ENCODE results near the gene TTLL3.

DNA sequence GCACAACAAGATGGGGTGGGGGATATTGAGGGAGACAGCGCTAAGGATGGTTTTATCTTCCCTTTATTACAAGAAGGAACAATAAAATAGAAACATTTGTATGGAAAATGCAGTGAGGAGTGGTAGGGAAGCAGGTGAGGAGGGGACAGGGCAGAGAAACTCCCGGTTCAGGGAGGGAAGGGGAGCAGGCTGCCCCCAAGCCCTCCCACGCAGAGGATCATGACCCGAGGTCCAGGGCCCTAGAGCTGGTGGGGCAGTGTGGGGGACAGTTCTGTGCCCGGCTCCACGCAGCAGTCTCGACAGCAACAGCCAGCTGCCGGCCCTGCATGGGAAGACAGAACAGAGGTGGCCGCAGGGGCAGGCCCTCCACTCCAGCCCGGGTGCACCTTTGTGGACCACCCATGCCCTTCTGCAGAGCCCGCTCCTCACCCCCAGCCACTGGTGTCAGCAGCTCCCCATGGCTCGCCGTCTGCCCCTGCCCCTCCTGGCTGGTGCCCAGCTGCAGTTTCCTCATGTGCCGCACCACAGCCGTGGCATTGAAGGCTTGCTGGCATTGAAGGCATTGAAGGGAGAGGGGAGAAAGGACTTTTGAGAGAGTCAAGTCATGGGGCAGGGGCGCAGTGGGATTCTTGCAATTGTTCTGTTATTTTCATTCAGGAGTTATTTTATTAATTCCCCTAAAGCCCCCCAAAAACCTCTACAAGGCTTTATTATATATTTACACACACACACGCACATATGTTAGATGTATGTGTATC lies 7.7 kb downstream of the OGG1 start:
- PRO-cap, result no peak
- RAMPAGE, long total RNA, 4 experiments, result no peak in any of the 4 experiments

DNA sequence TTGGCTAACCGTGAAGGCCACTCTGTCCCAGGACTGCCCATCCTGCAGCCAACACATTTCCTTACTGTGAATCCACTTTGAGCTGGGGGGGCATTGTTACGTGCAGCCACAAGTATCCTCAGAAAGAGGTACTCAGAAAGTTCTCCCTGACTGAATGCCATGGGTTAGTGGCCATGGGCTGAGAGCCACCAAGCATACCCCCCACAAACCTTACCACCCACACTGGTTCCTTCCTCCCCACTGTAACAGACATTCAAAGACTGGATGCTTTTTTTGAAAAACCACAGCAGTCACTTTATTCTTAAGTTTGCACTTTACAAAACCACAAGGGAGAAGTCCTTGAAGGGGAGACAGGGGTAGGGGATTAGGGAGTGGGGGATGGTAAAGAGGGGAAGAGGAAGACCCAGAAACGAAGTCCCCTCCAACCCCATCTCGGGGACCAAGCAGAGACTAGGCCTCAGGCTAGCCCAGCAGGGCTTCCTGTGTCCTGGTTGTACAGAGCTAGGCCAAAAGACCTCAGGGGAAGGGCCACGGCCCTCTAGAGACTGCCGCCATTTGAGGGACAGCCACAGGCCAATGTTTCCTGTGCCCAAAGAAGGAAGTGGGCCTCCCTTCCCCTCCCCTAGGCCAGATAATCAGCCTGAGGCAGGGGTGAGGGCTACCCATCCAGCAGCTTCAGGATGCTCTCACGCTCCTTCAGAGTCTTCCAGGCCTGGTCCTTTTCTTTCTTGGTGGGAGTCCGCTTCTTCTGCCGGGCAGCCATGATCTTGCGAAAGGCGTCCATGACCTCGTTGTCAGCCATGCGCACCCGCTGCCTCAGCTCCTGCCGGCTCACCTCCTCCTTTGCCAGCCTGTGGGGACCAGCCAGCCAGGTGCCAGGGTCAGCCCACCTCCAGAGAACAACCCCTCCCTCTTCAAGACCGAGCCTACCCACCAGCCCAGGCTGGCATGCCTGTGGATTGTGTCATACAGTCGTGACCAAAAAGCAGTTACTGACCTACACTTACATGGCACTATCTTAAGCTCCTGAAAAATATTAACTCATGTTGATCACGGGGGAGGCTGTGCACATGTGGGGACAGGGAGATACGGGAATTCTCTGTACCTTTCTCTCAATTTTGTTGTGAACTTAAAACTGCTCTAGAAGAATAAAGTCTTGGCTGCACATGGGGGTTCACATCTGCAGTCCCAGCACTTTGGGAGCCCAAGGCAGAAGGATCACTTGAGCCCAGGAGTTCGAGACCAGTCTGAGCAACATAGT lies 10.4 kb upstream of the CAMK1 start:
- PRO-cap, result no peak
- RAMPAGE, long total RNA, 4 experiments, result start-site peak on the minus strand in 1 of 4 experiments, centred at position 764 of the sequence, 15 reads per replicate

DNA sequence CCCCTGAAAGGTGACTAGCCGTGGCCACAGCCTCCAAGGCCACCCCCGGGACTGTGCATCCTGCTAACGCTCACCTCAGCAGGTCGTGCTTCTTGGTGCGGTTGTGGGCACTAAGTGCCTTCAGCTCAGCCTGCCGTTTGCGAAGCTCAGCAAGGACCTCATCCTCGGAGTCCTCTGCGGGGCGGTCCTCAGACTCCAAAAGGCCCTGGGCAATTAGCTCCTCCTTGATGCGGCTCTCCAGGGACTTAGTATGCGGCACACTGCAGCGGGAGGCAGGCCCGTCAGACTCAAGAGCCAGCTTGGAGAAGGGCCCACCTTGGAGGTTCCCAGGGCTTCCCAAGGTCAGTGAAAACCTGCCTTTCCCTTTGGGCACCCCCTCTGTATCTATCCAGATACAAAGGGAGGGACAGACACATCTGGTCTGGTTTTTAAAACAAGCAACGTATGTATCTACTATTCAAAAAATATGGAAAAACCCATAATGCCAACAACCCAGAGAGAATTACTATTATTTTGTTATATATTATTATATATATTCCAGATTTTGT lies 8.2 kb downstream of the TADA3 start:
- PRO-cap, result no peak
- RAMPAGE, long total RNA, 4 experiments, result no peak in any of the 4 experiments

DNA sequence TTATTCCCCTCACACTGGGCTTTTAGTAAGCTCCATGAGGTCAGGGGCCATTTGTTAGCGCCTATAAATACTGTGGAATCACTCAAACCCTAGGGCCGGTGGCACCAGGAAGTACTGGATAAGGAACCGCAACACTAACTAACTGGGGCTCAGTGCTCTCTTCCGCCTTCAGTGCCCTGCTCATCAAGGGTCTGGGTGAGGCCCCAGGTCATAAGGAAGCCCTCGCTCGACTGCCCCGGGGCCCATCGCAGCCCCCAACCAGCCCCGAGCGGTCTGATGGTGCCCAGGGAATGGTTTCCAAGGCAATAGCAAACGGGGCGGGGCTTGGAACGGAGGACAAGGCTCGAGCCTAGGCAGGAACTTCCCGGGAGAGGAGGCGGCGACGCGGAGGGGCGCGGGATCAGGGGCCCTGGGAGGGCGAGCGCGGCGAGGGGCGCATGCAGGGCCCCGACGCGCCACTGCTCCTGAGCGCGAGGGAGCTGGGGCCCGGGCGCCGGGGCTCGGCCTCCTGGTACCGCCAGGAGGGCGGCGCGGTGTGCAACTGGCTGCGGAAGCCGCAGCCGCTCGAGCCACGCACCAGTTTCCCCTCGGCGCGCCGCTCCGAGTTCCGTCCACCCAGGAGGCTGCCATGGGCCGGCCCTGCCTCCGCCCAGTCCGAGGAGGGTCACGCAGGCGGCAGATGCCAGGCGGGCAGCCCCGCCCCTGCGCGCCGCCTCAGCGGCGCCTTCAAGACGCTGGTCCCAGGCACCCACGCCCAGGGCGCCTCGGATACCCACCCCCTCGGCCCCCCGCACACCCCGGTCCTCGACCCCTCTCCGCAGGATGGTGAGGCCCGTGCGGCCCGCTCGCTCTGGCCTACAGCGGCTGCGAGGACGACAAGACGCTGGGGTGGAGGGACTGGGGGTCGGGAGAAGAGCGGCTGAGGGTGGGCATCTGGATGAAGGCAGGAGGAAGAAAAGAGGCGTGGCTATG lies at the start of gene TTLL3:
Gene TTLL3 (plus strand): TSS at position 693 of the 972 bp plus-strand sequence.
- PRO-cap, result unidirectional peak, plus-strand start at position 152 of the sequence; bidirectional peak, plus-strand start at position 403 of the sequence, minus-strand start at position 275 of the sequence; bidirectional peak, plus-strand start at position 705 of the sequence, minus-strand start at position 651 of the sequence
- RAMPAGE, long total RNA, 4 experiments, result no peak in any of the 4 experiments

GRCh38 chr3:9810542-9810832 lies 425 bp downstream of the TTLL3 start:
- PRO-cap, result bidirectional peak, plus-strand start at chr3:9811033, minus-strand start at chr3:9810782
- RAMPAGE, long total RNA, 4 experiments, result no peak in any of the 4 experiments

DNA sequence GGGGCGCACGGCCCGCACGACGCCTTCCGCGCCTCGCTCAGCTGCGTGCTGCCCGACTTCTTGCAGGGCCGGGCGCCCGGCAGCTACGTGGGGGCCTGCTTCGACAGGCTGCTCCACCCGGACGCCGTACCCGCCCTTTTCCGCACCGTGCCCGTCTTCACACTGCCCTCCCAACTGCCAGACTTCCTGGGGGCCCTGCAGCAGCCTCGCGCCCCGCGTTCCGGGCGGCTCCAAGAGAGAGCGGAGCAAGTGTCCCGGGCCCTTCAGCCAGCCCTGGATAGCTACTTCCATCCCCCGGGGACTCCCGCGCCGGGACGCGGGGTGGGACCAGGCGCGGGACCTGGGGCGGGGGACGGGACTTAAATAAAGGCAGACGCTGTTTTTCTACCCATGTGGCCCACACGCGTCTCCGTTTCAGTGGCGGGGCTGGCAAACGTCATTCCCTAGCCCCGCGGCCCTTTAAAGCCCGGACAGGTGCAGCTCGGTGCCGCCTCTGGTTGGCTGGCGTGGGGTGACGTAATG lies 342 bp upstream of the CRELD1 start:
- PRO-cap, result bidirectional peak, plus-strand start outside the sequence, minus-strand start at position 468 of the sequence
- RAMPAGE, long total RNA, 4 experiments, result start-site peak on the minus strand in 2 of 4 experiments, centred at positions 282 to 310 of the sequence, 9 to 38 reads per replicate

DNA sequence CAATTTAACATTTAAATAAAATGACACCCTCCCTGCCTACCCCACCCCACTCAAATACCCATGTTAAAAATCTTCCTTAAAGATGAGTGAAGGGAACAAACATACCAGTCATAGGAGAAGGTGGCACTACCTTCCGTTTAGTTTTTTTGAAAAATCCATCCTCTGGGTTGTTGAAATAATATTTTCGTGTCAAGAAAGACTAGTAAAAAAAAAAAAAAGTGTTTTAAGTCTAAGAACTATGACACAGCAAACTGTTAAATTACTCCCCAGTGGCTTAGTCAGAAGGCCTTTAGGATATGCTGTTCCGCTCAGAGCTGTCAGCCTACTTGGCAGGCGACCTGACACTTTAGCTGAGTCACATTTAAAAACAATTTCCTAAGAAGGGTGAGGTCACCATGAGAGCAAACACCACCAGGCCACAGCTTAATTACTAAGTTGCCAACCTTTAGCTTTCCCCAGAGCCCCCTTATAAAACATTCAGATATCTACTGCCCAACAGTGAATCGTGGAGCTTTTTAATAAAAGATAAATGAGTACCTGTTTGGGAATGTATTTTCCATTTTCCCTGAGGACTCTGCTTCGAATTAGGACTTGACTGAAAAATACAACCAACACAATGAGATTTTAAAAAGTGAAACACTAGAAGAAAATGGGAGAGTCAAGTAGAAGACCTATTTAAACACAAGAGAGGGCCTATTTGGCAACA lies 9.6 kb downstream of the EMC3 start:
- PRO-cap, result bidirectional peak, plus-strand start at position 378 of the sequence, minus-strand start at position 291 of the sequence
- RAMPAGE, long total RNA, 4 experiments, result start-site peak on the minus strand in 1 of 4 experiments, centred at position 180 of the sequence, 75 reads per replicate

DNA sequence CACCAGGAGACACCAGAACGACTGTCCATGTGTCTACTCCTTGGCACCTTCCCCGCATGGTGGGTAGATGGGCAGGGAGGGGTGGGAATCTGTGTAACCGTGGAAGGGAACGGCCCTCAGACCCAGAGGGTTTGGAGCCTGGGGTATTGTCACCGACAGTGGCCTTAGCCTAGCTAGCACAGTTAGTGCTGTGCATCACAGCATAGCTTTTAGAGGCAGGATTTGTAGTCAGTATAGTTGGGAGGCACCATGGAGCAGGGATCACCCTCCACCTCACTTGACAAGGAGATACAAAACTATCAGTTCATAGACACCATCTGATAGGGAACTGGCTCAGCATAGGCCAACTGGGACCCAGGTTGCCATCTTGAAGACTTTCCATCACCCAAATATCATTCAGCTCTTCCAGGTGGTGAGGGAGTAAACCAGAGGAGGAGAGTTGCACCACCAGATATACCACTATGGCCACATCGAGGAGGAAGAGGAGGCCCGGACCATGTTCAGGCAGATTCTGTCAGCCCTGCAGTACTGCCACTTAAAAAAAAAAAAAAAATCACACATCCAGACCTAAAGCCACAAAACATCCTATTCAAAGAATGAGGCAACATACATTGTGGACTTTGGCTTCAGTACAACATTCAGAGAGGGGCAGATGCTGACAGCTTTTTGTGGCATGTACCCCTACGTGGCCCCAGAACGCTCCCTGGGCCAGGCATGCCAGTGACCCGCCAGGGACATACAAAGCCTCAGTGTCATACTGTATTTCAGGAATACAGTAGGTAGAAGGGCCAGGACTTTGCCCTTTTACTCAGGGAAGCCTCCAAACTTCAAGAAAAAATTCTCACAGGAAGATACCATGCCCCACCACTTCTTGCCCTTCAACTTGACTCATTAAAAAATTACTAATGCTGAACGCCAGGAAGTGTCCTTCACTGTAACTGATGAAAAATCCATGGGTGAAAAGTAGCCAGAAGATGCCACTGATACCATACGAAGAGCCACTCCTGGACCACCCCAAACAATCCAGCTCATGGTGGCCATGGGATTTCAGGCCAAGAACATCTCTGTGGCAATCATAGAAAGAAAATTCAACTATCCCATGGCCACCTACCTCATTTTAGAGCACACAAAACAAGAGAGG lies 18.4 kb upstream of the EMC3 start:
- PRO-cap, result no peak
- RAMPAGE, long total RNA, 4 experiments, result no peak in any of the 4 experiments

- PRO-cap, result no peak
- RAMPAGE, long total RNA, 4 experiments, result no peak in any of the 4 experiments
Observed at GRCh38 chr3:10142633-10143255, 1.2 kb downstream of the VHL start.

DNA sequence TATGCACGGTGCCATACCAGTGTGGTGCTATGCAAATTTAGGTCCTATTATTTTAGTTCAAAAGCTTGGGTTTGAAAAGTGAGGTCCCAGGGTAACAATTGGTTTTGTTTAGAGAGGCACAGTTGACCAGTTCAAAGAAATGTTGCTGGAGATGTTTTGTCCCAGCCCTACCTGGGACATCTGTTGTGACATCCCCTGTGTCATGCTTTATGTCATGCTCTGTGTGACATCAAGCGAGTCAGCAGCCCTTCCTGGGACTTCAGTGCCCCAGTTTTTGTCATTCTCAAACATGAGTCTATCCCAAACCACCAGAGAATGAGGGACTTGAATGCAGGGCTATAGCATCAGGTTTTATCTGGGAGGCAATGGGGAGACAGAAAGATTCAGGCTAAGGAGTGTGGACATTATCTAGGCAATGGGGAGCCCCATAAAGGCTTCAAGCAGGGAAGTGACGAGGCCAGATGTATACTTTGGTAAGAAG lies 33.9 kb downstream of the IRAK2 start:
- PRO-cap, result no peak
- RAMPAGE, long total RNA, 4 experiments, result no peak in any of the 4 experiments

- PRO-cap, result no peak
- RAMPAGE, long total RNA, 4 experiments, result no peak in any of the 4 experiments
Observed at GRCh38 chr3:10242290-10242747, 5.9 kb upstream of the TATDN2 start.

DNA sequence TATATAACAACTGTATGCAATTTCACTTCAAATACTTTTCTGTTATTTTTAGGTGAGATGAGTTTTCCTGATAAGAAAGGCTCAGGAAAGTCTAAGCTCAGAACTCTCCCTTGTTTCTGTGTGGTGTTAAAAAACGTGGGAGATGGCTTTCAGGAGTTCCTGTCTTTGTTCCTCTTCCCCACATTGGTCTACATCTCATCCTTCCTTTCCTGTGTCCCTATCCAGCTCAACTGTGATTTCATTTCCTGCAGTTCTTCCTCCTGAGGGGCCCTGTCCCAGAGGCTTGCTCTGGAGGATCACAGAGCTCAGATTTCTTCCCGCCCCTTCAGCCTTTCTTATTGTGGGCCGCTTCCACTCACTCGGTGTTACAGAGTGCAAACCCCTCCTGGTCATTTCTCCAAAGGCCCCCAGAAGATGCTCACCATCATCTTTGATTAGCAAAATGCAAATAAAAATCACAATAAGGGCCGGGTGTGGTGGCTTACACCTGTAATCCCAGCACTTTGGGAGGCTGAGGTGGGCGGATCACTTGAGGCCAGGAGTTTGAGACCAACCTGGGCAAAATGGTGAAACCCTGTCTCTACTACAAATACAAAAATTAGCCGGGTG lies 11.1 kb downstream of the SEC13 start:
- PRO-cap, result no peak
- RAMPAGE, long total RNA, 4 experiments, result no peak in any of the 4 experiments

DNA sequence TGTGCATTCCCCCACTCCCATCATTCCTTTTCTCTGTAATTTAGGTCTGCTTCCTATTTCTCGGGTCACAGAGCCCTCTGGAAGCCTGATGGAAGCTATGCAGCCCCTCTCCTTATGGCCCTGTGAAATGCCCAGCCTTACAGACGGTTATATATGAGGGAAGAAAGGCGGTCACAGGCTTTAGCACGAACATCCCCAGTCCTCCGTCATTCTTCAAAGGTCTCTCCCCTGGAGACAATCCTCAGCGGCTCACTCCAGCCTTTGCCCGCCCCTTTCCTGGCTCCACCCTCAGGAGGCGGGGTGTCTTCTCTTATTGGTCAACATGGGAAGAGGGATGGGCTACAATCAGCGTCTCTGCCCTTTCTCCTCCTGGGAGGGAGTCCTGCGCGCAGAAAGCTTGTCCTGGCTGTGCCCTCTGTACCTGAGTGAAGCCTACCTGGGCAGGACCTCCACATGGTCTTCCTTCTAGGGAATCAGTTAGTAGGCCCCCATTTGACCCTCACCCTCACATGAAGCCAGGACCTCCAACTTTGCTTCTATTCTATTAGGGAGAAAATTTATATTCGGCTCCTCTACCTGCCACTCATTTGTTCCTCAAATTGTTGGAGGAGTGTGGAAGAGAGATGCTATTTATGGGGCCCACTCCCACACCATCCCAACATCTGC lies 113.0 kb upstream of the SLC6A11 start:
- PRO-cap, result no peak
- RAMPAGE, long total RNA, 4 experiments, result no peak in any of the 4 experiments

- PRO-cap, result no peak
- RAMPAGE, long total RNA, 4 experiments, result no peak in any of the 4 experiments
Observed at GRCh38 chr3:11001043-11001594, 8.6 kb downstream of the SLC6A1 start.

DNA sequence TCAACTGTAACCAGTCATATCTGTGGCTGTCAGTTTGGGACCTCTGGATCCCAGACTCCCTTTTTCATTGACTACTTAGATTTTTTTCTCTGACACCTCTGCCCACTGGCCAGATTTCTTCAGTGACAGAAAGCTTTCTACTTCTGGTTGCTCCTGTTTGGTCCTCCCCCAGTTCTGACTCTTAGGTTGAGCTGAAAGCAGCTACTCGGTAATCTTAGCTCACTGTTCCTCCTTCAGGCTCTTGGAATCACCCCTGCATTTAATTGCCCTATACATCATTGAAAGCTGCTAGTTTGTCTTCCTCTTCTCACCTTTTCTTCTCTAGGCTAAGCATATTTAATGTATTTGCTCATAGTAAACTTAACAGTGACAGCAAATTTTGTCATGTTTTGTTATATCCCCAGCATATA lies 1.0 kb downstream of the ATG7 start:
- PRO-cap, result no peak
- RAMPAGE, long total RNA, 4 experiments, result no peak in any of the 4 experiments

DNA sequence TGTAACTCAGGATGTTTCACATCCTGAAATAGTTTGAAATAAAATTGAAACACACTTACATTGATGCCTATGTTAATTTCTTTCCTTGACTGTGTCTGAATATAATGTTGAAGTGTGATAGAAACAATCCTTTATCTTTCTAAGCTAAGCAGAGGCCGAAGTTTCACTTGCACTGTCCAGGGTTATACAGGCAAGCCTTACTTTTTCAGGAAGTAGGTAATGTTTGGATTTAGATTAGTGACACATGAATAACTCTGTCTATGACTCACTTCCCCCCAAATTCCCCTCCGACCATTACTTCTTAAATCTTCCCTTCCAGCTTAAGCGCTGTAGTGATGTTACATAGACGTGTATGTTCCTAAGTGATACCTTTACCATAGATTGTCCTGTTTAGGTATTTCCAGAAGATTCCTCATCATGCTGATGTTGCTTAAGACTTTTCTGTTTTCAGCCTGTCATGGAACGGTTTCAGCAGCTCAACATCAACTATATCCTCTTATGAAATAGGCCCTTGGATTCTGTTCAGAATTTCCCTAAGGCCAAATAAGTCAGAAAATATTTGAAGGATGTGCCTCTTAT lies 16.9 kb downstream of the ATG7 start:
- PRO-cap, result no peak
- RAMPAGE, long total RNA, 4 experiments, result no peak in any of the 4 experiments

GRCh38 chr3:11300840-11301306 lies 28.7 kb downstream of the ATG7 start:
- PRO-cap, result no peak
- RAMPAGE, long total RNA, 4 experiments, result no peak in any of the 4 experiments

GRCh38 chr3:11523168-11524101 lies 120.3 kb downstream of the VGLL4 start:
- PRO-cap, result no peak
- RAMPAGE, long total RNA, 4 experiments, result no peak in any of the 4 experiments

- PRO-cap, result no peak
- RAMPAGE, long total RNA, 4 experiments, result no peak in any of the 4 experiments
Observed at GRCh38 chr3:11554600-11555221, 89.0 kb downstream of the VGLL4 start.

DNA sequence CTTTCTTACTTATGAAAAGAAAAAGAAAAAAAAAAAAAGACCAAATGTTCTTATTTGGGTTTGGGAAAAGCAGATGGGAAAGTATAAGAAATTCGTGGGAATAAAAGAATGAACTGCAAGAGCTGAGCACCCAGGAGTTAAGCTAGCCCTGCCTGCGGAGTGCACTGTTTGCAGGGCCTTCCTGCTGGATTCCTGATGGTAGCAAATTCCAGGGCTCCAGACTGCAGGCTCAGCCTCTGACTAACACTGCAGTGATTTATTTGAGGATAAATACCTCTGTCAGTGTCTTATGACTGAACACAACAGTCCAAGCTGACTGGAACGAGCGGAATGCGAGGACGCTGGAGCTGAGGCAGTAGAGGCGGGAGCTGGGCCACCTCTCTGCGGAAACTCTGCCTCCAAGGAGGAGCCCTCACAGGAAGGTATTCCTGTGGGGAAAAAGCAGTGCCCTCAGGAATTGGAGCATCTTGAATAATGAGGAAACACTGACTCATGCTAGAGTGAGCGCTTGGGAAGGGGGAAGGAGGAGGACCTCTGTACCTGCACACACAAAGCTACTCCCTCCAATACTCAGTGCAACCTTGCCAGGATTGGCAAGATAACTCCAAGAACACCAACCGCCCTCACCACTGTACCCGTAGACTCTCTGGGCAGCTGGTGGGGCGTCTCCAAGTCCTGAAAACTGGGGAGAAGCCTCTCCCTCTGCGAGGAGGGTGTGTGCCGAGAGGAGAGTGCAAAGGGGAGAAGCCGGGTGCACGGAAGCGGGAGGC lies 43.2 kb downstream of the VGLL4 start:
- PRO-cap, result bidirectional peak, plus-strand start at position 296 of the sequence, minus-strand start at position 166 of the sequence
- RAMPAGE, long total RNA, 4 experiments, result no peak in any of the 4 experiments